ENCODE measurements around a stretch of chr2.

DNA sequence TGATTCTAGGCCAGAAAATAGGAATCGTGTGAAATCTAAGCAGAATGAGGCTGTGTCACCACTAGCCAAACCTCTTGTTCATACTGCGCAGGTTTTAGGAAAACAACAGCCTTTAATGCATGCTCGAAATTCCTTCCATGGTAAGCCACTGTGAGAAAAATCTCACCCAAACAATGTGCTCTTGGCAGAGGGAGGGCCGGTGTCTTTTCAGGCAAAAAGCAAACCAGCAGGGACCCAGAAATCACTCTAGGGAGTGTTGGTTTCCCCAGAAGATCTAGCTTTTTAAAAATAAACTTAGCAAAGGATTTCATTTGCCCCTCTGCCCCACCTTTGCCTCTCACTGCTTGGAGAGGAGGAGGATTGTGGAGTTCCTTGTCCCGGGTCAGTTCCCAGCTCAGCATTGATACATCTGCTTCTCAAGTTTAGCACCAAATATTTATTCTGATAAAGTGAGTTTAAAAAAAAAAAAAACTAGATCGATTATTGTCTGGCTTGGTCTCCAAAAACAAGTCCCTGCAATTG lies 71.1 kb upstream of the FOSL2 start:
- PRO-cap, 2 experiments, result no peak in any of the 2 experiments

DNA sequence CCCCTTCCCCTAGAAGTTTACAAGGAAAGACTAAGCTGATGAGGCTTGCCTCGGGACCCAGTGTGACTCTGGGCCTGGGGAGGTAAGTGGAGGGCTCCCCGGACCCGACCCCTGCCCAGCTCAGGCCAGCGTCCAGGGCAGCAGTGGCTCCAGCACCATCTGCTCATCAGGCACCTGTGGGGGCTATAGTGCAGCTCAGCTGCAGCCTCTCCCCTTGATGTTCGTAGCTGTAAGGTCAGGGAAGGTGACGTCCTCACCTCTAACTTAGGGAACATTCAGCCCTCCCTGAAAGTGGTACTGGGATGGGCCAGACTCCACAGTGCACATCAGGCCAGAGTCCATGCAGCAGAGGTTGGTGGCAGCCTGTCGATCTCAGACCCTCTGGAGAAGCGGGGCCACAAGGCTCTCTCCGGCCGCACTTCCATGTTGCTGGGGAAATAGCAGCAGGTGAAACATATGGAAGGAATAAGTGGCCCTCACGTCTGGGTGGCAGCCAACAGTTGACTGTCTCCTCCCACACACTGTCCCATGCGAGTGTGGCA lies 58.3 kb upstream of the FOSL2 start:
- PRO-cap, 2 experiments, result peak in 2 of 2 experiments; most common plus-strand start position 345 of the sequence (in 2); most common minus-strand start position 236 of the sequence (in 1)

GRCh38 chr2:28335314-28336105 lies 57.1 kb upstream of the FOSL2 start:
- PRO-cap, 2 experiments, result no peak in any of the 2 experiments

DNA sequence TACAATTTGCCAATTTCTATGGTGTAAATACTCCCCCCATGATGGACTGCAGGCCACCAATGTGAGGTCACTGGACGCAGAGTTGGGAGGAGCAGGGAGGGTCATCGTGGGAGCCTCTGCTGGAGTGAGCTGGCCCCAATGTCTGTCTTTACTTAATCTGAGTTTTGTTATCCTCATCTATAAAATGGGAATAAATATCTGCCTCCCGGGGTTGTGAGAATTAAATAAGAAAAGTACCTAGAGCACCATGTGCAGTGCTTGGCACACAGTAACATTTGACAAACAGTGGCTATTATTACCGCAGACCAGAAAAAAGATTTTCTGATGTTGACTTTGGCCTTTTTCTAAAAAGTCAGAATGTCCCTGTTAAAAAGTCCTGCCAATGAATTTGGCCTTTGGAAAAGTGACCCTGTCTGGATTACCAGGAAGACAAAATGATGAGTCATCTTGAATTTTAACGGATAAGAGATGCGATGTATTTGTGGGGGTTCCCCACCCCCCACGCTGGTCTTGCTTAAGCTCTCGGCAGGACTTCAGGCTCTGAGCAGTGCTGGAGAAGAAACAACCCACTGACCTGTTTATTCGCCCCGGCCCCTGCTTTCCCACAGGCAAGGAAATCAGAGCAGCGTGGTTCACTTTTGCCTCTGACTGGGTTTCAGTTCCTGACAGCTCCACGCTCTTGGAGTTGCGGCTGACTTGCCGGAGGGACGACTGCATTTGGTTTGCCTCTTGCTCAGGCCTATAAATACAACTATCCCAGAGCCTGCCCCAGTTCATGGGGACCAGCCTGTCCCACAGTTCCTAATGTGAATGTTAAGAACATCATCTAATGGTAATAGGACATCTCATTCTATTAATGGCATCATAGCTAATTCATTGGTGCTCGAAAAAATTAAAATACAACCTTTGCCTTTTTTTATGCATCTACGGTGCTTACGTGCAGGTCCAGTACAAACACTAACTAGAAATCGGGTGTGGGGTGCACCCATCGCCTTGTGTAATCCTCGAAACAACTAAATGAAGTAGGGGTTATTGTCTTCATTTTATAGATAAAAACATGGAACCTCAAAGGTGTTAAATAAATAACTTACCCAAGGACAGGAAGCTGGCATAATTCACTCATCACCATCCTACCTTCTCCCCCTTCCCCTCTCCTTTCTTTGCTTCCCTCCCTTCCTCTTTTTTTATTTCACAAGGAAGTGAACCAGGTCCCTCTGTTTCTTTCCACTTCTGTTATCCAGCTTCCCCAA lies 50.1 kb upstream of the FOSL2 start:
- PRO-cap, 2 experiments, result peak in 2 of 2 experiments; most common plus-strand start position 682 of the sequence (in 1); most common minus-strand start position 719 of the sequence (in 2)

DNA sequence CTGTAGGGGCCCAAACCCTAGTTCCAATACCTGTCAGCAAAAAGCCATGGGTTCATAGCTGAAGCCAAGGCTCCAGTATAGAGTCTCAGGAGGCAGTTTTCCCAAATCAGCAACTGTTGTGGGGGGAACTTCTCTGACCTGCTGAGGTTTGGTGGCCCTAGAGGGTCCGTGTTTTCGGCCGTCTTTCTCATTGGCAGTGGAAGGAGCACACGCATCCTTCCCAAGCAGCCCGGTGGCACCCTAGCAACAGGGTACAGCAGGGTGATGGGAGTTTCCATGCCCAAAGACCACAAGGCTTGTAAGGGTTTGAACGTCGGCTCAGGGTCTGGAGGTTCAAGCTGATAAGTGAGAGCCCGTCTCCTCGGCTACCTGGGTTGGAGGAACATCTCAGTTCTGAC lies 6.6 kb downstream of the FOSL2 start:
- PRO-cap, 2 experiments, result no peak in any of the 2 experiments

- PRO-cap, 2 experiments, result no peak in any of the 2 experiments
Observed at GRCh38 chr2:28435570-28436407, 43.1 kb downstream of the FOSL2 start.

DNA sequence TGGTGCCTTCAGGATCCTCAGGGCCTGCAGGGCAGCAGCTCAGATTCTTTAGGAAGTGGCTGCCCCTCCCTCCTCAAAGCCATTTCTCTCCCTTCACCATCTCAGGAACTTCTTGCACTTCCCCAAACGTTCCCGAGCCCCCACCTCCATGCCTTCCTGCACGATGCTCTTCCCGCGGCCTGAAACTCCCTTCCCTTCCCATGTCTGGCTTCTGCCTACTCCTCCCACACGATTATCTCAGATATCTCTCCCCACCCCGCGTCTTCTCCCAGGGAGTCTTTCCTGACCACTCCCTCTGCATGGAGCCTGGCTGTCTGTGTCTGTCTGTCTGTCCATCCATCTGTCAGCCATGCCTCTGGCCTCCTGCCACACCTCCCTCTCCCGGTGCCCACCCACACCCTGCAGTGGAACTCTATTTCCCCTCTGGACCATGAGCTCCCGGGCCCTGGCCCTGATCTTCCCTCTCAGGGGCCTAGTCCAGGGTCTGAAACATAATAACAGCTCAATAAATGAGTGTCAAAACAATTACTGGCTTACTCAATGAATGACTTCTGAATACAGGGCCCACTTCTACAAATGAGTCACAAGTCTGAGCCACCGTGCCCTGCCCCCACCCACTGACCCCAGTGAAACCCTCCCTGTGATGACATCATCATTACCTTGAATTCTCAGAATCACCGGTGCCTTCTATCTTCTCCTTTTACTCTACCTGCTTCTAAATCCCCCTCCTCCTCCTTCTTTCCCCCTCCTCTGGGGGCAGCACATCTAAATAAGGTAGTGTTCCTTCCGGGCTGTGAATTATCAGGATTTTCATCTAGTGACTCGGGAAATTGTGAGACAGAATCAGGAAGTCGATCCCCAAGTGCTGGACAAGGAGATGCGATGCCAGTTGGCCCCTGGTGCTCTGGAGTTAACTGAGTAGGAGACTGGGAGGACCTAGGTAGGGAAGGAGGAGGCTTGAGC lies 46.2 kb upstream of the PLB1 start:
- PRO-cap, 2 experiments, result no peak in any of the 2 experiments

DNA sequence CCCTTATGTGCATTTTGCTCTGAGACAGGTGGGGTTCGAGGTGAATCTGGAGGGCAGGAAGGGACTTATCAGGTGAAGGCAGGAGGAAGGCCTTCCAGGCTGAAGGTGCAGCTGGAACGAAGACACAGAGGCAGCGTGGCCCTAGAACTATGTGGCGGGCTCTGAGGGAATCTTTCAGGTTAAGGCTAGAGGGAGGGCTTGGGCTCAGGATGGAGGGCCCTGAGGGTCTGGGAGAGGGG lies 24.9 kb upstream of the PLB1 start:
- PRO-cap, 2 experiments, result no peak in any of the 2 experiments

DNA sequence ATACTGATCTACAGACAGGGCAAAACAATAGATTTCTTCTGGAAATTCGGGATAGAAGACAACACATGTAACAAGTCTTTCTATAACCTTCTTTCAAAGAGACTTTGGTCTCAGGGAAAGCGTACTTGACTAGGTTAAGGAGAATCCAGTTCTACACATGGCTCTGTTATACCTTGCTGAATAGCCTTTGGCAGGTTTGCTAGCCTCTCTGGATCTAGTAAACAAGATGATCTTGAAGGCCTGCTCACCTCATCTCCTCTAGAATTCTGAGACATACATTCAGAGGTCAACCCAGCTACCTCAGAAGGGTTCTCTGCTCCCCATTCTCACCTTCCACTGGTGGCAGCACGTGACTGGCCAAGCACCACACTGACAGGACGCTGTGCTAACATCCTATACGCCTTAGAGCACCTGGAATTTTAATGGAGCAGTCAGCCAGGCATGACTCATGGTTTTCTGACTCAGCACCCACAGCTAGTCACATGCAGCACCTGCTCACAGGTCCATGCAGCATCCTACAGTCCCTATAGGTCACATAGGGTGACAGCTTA lies 12.3 kb downstream of the PLB1 start:
- PRO-cap, 2 experiments, result no peak in any of the 2 experiments

- PRO-cap, 2 experiments, result no peak in any of the 2 experiments
Observed at GRCh38 chr2:28544360-28545661, 49.0 kb downstream of the PLB1 start.

DNA sequence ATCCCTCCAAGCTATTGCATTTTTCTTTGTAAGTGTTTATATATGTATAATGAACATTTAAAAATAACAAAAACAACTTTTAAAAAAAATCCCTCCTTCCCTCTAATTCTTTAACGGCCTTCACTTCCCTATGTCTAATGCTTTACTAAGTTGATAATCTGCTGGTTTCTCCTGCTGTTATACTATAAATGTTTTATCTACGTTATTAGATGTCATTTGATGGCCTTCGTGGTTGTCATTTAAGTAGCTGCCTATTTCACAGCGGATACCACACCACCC lies 51.9 kb downstream of the PLB1 start:
- PRO-cap, 2 experiments, result no peak in any of the 2 experiments

GRCh38 chr2:28612210-28612531 lies 116.3 kb downstream of the PLB1 start:
- PRO-cap, 2 experiments, result no peak in any of the 2 experiments

DNA sequence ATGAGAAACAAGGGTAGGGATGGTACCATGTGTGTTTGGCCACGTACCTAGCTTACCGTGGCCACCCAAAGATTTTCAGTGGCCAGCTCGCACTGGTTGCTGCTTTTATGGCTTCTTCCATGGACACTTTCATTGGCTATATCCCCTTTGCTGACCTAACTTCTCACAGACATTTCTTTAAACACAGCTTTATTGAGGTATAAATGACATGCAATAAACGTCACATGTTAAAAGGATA lies 127.6 kb downstream of the PLB1 start:
- PRO-cap, 2 experiments, result no peak in any of the 2 experiments

DNA sequence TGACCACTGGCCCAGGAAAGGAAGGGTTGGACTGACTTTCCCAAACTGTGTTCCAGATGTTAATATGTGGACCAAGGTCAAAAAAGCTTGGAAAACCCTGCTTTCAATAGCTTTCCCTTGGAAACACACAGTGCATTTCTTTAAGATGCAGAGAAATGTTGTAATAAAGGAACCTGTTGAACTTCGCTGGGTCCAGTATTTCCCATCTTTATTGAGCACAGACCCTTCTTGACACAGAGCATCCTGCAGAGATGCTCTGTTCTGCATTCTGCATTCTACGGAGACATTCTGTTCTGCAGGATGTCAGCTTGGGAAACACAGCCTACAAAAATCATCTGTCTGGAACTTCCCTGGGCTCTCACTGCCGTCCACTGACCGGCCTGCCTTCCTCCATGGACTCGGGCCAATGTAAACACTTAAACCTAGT lies 90.2 kb upstream of the PPP1CB start:
- PRO-cap, 2 experiments, result no peak in any of the 2 experiments

DNA sequence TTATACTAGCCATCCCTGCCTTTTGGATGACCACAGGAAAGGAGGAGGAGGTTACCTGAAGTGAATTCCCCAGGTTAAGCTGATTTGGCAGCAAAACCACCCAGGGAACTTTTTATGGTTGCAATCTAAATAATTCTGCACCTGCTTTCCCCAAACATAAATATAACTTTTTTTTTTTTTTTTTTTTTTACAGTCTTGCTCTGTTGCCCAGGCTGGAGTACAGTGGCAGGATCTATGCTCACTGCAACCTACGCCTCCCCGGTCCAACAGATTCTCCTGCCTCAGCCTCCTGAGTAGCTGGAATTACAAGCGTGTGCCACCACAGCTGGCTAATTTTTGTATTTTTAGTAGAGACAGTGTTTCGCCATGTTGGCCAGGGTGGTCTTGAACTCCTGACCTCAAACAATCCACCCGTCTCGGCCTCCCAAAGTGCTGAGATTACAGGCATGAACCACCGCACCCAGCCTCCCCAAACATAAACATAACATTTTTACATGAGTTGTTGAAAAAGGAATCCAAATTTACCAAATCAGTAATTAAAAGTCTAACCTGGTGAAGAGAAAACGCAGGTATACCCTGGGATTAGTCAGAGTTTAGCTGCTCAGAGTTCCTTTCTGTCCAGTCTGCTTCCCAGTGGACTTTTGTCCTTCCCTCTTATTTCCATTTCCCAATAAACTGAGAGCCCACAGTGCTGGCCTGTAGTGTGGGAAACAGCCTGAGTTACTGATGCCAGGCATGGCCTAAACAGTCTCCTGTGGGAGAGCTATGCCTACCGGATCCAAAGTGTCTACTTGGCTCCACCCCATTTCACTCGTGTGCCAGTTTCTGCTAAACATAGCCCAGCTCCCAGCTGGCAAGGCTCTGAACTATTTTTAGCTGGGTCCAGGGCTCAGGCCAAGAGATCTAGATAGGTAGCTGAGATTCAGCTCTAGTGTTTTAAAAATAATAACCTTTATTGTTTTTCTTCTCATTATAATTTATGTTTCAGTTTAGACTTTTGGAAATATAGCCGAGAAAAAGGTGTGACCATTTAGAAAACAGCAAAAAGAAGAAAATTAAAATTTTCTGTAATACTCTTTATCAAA lies 15.8 kb upstream of the PPP1CB start:
- PRO-cap, 2 experiments, result peak in 2 of 2 experiments; most common plus-strand start position 885 of the sequence (in 2); most common minus-strand start position 728 of the sequence (in 2)

- PRO-cap, 2 experiments, result no peak in any of the 2 experiments
Observed at GRCh38 chr2:28951651-28952541, 29.2 kb upstream of the TOGARAM2 start.

- PRO-cap, 2 experiments, result no peak in any of the 2 experiments
Observed at GRCh38 chr2:28952542-28953080, 28.5 kb upstream of the TOGARAM2 start.

GRCh38 chr2:28958701-28959307 lies 22.3 kb upstream of the TOGARAM2 start:
- PRO-cap, 2 experiments, result peak in 2 of 2 experiments; most common plus-strand start chr2:28958982 (in 2)

- PRO-cap, 2 experiments, result no peak in any of the 2 experiments
Observed at GRCh38 chr2:29009485-29010157, 28.5 kb downstream of the TOGARAM2 start.

GRCh38 chr2:29064745-29065474 lies 9.4 kb downstream of the PCARE start:
- PRO-cap, 2 experiments, result peak in 1 of 2 experiments; most common plus-strand start chr2:29065303 (in 1); most common minus-strand start chr2:29065069 (in 1)

All from right ventricle myocardium (tissue), 1 donor.